ENCODE data around the genes DHDH, CGB1, CD37, TEAD2, PTH2 and ALDH16A1.

DNA sequence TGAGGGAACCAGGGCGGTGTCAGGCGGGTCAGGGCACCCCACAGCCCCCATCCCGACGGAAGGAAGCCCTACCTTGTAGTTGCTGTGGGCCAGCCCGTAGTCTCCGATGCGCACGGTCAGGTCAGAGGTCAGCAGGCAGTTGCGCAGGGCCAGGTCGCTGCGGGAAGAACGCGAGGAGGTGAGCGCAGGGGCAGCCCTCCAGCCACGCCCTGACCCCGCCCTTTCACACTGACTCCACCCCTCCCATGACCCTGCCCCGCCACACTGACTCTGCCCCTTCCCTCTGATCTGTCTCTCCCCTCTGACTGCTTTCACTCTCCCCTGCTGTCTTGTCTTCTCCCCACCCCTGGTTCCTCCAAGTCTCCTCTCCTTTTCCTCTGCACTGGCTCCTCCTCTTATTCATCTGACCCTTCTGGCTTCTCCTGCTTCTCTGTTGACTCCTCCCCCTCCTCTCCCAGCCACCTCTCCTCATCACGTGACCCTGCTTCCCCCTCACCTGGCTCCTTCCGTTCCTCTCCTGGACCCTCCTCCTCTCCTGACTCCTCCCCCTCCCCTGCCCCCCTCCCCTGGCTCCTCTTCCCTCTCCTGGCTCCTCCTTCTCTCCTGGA, 10.1 kb downstream of the LMTK3 start:
- PRO-cap, 3 experiments = peak in 2 of 3 experiments; most common plus-strand start position 314 of the sequence (in 2); most common minus-strand start position 102 of the sequence (in 1)
- RAMPAGE, long total RNA, 4 experiments = start-site peak on the minus strand in 3 of 4 experiments, centred at positions 160 to 452 of the sequence, 6 to 9 reads per replicate
- RRBS = no CpG with 5 or more reads among the region's 19 CpGs

DNA sequence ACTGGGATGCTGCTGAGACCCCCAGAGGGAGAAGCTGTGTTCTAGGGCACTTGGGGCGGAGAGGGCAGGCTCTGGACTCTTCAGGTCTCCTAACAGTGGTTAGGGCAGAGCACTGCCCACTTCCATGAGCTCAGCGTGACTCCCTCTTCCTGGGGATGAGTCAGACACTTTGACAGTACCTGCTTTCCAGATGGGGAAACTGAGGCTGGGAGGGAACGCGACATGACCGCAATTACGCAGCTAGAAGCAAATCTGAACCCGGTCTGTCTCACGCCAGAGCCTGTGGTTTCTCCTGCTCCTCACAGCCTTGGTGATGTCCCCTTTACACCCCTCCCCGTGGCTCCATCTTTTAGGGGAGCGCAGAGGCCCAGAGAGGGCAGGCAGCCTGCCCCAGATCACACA, 783 bp downstream of the SULT2B1 start:
- PRO-cap, 3 experiments = no peak in any of the 3 experiments
- RAMPAGE, long total RNA, 4 experiments = no peak in any of the 4 experiments
- RRBS = no CpG with 5 or more reads among the region's 10 CpGs

DNA sequence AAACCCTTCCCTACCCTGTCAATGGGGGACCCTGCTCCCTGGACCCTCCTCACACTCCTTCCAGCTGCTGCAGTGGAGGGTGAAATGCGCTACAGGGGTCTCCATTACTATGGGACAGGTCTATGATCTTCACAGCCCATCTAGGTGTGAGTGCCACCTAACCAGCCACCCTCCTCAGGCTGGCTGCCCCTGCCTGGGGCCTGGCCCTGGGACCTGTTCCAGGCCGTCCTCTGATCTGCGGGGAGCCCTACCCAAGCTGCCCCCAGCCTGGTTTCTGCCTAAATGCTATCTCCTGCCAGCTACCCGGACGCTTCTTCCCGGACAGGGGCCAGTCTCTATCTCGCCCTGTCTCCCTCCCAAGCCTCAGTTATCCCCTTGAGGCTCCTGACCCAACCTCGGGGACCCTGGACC, 734 bp downstream of the FAM83E start:
- PRO-cap, 3 experiments = no peak in any of the 3 experiments
- RAMPAGE, long total RNA, 4 experiments = no peak in any of the 4 experiments
- RRBS = no CpG with 5 or more reads among the region's 8 CpGs

DNA sequence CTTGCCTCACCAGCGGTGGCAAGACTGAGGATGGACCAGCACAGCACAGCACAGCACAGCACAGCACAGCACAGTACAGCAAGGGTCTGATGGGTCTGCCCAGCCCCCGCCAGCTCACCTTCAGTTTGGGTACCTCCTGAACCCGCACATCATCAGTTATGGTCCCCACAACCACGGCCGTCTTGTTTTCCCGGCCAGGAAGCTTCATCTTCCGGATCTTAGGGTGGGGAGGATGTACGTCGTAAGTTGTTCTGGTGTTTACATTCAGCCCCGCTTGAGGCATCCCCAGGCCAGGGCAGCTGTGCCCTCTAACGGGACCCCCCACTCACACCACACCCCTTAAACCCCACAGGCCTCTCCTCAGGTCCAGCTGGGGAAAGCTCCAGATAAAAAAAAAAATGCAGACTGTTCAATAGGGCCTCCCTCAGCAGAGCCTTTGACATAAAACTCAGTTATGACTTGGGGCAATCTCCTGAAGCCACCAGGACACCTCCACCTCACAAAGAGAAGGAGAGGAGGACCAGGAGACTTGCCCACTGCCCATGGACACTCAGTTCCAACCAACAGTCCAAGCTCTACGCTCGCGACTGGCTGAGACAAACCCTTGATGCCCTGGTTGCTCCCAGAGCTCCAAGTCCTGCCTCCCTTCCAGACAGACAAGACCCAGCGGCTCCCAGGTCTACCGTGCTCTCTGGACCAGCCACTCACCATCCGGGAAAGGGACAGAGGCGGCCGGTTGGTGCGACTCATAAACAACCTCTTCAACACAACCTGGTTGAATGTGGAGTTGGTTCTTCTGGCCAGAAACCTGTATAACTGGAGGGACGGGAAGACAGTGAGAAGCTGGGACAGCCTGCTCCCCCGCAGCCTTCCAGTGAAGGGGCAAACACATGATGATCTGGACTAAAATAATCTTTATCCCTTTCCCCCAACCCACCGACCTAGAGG, 2.0 kb upstream of the FAM83E start:
- PRO-cap, 3 experiments = no peak in any of the 3 experiments
- RAMPAGE, long total RNA, 4 experiments = no peak in any of the 4 experiments
- RRBS = no CpG with 5 or more reads among the region's 23 CpGs

DNA sequence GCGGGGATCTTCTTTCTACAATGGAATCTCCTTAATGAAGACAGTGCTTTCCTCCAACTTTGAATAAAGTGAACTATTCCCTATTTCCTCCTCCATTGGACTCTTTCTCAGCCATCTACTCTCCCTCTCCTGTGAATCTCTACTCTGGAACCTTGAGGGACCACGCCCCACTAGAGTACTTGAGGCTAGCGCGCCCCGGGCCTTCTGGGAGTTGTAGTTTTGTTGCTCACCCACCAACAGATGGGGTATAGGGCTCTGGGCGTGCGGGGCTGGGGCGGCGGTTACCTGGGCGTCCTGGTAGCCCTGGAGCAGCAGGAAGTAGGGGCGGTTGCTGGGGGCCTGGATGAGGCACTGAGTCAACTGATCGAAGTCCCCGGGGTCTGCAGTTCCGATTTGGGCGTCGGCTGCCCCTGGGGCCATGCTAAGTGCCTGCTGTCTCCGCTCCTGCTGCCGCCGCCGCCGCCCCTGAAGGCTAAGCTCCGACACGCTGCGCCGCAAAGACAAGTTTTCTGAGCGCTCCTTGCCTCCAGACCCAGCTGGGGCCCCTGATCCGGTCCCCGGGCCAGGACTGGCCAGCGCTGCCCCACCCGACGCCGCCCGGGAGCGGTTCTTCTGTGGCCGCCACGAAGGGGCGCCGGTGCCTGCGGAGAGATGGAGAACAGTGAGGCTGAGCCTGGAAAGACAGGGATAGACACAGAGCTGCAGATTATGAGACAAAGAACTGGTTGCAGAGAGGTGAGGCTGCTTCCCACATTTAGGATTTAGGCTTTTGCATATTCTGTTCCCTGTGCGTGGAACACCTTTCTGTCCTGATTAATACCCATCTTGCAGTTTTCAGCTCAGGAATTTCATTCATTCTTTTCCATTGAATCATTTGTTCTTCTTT, 5.3 kb downstream of the RASIP1 start:
- PRO-cap, 3 experiments = no peak in any of the 3 experiments
- RAMPAGE, long total RNA, 4 experiments = no peak in any of the 4 experiments
- RRBS = 72% methylated on average over 11 of the region's 40 CpGs

DNA sequence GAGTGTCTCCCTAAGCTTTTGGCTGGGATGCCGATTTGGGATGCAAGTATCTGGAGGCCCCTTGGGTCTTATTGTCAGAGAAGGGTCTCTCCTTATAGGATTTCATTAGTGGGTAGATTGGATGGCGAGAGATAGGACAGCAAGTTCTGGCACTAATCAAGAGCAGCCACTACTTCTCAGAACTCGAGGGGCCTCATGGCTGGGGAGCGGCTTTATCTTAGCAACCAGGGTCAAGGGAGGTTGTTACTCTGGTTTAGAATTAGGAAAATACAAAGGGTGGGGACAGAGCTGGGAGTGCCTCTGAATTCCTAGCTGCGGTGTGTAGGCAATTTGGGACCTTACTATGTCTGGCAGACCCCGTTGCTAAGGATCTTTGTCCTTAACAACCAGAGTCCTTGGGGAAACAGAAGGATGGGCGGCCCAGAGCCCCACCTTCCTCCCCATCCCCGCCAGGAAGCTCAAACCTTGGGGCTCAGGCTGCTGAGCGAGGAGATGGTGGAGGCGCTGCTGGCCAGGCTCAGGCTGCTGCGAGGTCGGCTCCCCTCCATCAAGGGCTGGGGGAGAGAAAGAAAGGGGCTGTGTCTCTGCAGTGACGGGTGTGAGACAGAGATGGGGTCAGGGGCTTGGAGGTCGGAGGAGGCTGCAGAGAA, 1.2 kb downstream of the PLEKHA4 start:
- PRO-cap, 3 experiments = peak in 3 of 3 experiments; most common plus-strand start position 461 of the sequence (in 2); most common minus-strand start position 185 of the sequence (in 1)
- RAMPAGE, long total RNA, 4 experiments = no peak in any of the 4 experiments
- RRBS = no CpG with 5 or more reads among the region's 14 CpGs

DNA sequence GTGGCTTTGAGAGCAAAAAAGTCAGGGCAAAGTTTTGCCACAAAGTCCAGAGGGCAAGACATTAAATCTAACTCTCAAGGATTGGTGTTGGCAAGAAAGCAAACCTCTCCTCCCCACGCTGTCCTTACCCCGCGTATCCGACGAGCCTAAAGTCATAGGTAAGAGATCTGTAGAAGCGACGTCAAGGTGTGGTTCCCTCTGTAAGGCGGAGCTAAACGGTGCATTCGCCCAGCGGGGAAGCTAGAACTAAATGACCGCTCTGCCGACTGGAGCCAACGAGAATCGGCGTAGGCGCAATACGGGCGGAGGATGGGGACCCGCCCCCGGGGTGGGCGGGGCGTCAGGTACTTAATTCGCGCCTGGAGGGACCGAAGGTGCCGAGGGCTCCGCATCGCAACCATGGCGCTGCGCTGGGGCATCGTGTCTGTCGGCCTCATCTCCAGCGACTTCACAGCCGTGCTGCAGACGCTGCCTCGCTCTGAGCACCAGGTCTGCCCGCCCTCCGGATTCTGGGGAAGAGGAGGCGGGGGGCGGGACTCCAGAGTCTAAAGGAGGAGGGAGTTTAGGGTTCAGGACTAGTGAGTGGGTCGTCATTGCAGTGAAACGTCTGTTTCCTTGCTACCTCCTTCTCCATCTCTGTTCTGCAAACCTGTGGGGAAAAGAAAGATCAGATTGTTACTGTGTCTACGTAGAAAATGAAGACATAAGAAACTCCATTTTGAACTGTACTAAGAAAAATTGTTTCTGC, at the start of gene DHDH:
Gene DHDH, plus strand, starts transcription at position 377 of the 748 bp plus-strand sequence.
- PRO-cap, 3 experiments = peak in 3 of 3 experiments; most common plus-strand start position 351 of the sequence (in 1); most common minus-strand start position 251 of the sequence (in 2)
- RAMPAGE, long total RNA, 4 experiments = no peak in any of the 4 experiments
- RRBS = no CpG with 5 or more reads among the region's 44 CpGs

DNA sequence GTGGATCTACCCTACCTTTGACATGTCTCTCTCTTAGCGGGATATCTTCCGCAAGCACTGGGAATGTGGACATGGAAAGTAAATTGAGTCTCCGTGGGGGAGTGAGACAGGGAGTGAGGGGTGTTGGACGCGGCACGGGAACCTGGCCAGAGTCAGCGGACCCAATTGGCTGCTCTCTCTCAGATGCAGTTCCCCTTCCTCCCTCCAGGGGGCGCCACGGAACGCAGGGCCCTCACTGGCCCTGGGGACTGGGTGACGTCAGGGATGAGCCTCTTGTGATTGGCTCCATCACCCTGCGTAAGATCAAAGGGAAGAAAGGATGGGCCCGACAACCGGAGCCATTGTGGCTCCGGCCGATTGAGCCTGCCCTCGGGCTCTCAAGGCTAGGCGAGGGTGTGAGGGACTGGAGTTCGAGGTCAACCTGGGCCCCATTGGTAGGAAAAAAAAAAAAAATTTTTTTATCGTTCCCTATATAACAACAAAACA, at the start of gene CGB1:
Gene CGB1, minus strand, starts transcription at position 208 of the 486 bp plus-strand sequence.
- PRO-cap, 3 experiments = no peak in any of the 3 experiments
- RAMPAGE, long total RNA, 4 experiments = no peak in any of the 4 experiments
- RRBS = no CpG with 5 or more reads among the region's 20 CpGs

DNA sequence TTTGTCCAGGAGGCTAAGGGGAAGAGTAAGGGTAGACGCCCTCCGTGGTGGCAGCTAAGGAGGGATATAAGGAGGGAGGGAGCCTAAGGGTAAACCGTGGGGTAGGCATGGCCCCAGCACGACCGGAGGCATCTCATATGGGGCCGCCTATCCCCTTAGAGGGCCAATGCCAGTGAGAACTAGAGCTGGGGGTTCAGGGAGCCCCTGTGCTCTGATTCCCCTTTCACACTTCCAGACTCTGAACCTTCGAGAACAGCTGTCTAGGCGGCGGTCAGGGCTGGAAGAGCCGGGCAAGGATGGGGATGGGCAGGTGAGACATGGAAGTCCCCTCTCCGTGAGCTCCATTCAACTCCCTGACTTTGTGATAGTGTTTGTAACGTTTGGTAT, 10.4 kb downstream of the PPFIA3 start:
- PRO-cap, 3 experiments = no peak in any of the 3 experiments
- RAMPAGE, long total RNA, 4 experiments = no peak in any of the 4 experiments
- RRBS = no CpG with 5 or more reads among the region's 12 CpGs

- PRO-cap, 3 experiments = no peak in any of the 3 experiments
- RAMPAGE, long total RNA, 4 experiments = no peak in any of the 4 experiments
- RRBS = no CpG with 5 or more reads among the region's 34 CpGs
Observed at GRCh38 chr19:49145835-49146706, 9.1 kb downstream of the HRC start.

GRCh38 chr19:49150862-49151502, 4.2 kb downstream of the HRC start:
- PRO-cap, 3 experiments = peak in 1 of 3 experiments; most common plus-strand start chr19:49151111 (in 1); most common minus-strand start chr19:49151016 (in 1)
- RAMPAGE, long total RNA, 4 experiments = no peak in any of the 4 experiments
- RRBS = 4% methylated on average over 1 of the region's 36 CpGs

GRCh38 chr19:49155701-49156533, 721 bp upstream of the HRC start:
- PRO-cap, 3 experiments = no peak in any of the 3 experiments
- RAMPAGE, long total RNA, 4 experiments = no peak in any of the 4 experiments
- RRBS = no CpG with 5 or more reads among the region's 8 CpGs

DNA sequence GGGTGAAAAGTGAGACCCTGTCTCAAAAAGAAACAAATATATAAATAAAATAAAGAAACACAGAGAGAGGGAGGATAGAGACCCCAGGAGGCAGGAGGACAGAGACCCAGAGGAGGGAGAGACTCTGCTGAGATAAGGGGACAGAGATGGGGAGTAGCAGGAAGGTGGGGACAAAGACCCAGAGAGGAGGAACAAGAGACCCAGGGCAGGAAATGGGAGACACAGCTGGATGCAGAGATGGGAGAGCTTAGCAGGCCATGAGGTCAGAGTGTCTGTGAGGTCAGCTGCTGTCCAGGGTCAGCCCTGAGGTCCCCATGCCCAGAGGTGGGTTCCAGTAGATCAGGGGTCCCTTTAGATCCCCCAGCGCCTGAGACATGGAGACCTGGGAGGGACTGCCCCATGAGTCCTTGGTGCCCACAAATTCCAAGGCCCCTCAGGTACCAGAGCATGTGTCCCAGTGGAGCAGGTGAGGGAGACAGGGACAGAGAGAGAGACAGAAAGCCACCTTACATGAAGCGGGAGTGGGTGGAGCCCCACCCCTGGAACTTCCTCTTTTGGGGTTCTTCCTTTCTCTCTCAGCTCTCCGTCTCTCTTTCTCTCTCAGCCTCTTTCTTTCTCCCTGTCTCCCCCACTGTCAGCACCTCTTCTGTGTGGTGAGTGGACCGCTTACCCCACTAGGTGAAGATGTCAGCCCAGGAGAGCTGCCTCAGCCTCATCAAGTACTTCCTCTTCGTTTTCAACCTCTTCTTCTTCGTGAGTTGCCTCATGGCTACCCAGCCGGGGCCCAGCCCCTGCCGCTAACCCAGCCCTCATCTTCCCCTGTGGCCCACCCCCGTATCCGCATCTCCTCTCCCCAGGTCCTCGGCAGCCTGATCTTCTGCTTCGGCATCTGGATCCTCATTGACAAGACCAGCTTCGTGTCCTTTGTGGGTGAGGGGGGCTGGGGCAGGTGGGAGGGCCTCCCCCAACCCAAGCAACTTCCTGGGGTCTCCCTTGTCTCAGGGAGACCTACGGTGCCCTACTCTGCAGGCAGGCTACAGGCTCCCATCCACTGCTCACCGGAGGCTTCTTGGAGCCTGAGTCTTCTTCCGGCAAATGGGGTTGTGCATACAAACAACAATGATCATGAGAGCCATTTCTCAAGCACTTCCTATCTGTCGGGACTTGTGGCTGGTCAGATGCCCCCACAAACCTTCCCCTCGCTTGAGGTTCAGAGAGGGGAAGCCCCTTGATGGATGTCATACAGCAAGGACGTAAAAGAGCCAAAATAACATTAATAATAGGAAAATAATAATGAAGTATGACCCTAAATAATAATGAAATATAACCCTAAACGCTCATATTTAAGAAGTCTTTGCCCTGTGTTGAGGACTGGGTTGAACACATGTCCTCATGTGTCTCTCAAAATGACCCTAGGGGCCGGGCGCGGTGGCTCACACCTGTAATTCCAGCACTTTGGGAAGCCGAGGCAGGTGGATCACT, at the start of gene CD37:
Gene CD37, plus strand, starts transcription at position 550 of the 1,482 bp plus-strand sequence.
- PRO-cap, 3 experiments = peak in 1 of 3 experiments; most common plus-strand start position 557 of the sequence (in 1); most common minus-strand start position 612 of the sequence (in 1)
- RAMPAGE, long total RNA, 4 experiments = start-site peak on the plus strand in 4 of 4 experiments, centred at positions 576 to 592 of the sequence, 25 to 71 reads per replicate
- RRBS = no CpG with 5 or more reads among the region's 24 CpGs

GRCh38 chr19:49361950-49362870, at the start of gene TEAD2:
TSS of gene TEAD2 (minus strand) at chr19:49362416.
- PRO-cap, 3 experiments = peak in 3 of 3 experiments; most common plus-strand start chr19:49362152 (in 1); most common minus-strand start chr19:49362194 (in 1)
- RAMPAGE, long total RNA, 4 experiments = start-site peak on the minus strand in 4 of 4 experiments, at chr19:49362359-49362411 at its widest, 26 to 203 reads per replicate
- RRBS = 1% methylated on average over 16 of the region's 55 CpGs

DNA sequence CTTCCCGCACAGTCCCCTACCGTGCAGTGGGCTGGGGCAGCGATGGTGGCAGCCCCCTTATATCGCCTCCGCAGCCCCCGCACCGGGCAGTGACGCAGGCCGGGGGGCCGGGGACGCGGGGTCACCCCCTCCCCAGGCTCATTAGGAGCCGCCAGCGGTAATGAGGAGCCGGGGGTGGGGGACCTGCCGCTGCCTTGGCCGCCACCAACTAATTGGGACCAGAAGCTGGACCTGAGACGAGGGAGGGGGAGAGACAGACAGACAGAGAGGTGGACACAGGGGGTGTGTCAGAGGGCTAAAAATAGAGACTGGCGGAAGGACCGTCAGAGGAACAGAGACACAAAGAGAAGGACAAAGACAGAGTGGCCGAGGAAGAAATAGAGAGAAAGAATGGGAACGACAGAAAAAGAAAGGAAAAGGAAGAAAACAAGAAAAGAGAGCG, at the start of gene PTH2:
Gene PTH2, minus strand, starts transcription at position 20 of the 442 bp plus-strand sequence.
- PRO-cap, 3 experiments = no peak in any of the 3 experiments
- RAMPAGE, long total RNA, 4 experiments = no peak in any of the 4 experiments
- RRBS = 10% methylated on average over 11 of the region's 23 CpGs

GRCh38 chr19:49437025-49437795, 4.1 kb downstream of the SLC17A7 start:
- PRO-cap, 3 experiments = no peak in any of the 3 experiments
- RAMPAGE, long total RNA, 4 experiments = no peak in any of the 4 experiments
- RRBS = no CpG with 5 or more reads among the region's 13 CpGs

- PRO-cap, 3 experiments = peak in 3 of 3 experiments; most common plus-strand start chr19:49443127 (in 3); most common minus-strand start chr19:49442924 (in 3)
- RAMPAGE, long total RNA, 4 experiments = no peak in any of the 4 experiments
- RRBS = 5% methylated on average over 12 of the region's 61 CpGs
Observed at GRCh38 chr19:49442120-49443358, 1.2 kb upstream of the SLC17A7 start.

GRCh38 chr19:49452834-49453756, at the start of gene ALDH16A1:
TSS of gene ALDH16A1 (plus strand) at chr19:49453225.
- PRO-cap, 3 experiments = peak in 3 of 3 experiments; most common plus-strand start chr19:49453612 (in 3); most common minus-strand start chr19:49453101 (in 3)
- RAMPAGE, long total RNA, 4 experiments = start-site peak on the minus strand in 3 of 4 experiments, at chr19:49453407-49453552 at its widest, 20 to 37 reads per replicate
- RRBS = 1% methylated on average over 9 of the region's 77 CpGs

DNA sequence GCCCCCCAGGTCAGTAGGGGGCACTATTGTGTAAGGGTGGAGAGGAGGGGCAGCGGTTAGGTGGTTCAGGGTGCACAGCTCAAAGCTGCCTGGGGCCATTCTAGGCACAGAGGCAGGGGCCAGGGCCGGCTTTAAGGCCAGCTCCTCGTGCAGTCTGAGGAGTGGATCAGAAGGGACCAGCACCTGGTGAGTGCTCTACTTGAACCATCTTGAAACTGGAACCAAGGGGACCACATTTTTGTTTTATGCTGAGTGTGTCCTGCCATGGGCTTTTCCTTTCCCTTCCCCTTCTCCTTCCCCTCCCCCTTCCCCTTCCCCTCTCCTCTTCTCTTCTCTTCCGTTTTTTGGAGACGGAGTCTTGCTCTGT, 5.7 kb upstream of the FCGRT start:
- PRO-cap, 3 experiments = peak in 1 of 3 experiments; most common minus-strand start position 217 of the sequence (in 1)
- RAMPAGE, long total RNA, 4 experiments = no peak in any of the 4 experiments
- RRBS = no CpG with 5 or more reads among the region's 5 CpGs

GRCh38 chr19:49513754-49514172, 1.3 kb downstream of the FCGRT start:
- PRO-cap, 3 experiments = no peak in any of the 3 experiments
- RAMPAGE, long total RNA, 4 experiments = no peak in any of the 4 experiments
- RRBS = no CpG with 5 or more reads among the region's 13 CpGs

Data from adrenal gland (tissue), 7 donors.